ENCODE measurements around a stretch of chr6.

GRCh38 chr6:163709527-163709972 lies 295.0 kb downstream of the QKI start:
- PRO-cap, result no peak

DNA sequence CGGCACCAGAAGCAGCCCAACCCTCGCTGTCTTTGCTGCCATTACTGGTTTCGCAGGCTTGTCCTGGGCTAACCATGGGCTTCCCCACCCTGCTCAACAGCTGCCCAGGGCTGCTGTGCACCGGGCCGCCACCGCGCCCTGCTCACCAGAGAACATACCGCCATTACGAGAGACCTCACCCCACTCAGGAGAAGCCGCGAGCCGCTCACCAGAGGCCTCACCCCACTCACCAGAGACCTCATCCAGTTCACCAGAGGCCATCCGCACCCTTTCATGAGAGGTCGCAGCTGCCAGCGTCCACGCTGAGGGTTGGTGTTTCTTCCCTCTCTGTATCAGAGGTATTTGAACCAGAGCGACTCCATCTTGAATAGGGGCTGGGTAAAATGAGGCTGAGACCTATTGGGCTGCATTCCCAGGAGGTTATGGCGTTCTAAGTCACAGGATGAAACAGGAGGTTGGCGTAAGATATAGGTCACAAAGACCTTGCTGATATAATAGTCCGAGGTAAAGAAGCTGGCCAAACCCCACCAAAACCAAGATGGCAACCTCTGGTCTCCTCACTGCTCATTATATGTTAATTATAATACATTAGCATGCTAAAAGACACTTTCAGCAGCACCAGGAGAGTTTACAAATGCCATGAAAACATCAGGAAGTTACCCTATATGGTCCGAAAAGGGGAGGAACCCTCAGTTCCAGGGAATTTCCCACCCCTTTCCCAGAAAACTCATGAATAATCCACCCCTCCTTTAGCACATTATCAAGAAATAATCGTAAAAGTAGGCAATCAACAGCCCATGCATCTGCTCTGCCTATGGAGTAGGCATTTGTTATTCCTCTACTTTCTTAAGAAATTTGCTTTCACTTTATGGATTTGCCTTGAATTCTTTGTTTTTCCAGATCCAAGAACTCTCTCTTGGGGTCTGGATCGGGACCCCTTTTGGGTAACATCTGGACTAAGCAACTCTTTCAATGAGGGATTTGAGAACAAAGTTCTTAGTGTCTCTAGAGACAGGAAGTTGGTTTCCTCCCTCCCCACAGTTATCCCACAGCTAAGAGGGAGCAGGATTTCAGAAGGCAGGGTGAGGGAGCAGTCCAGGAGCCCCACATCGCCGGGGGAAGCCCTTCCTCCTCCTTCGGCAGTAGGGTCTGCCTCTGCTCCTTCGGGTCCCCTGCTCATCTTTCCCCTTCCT lies 923.4 kb downstream of the QKI start:
- PRO-cap, result no peak

GRCh38 chr6:164401966-164402416 lies 907.4 kb downstream of the C6orf118 start:
- PRO-cap, result no peak

- PRO-cap, result no peak
These were observed 2.4 kb downstream of the PRR18 start for GRCh38 chr6:166305826-166306209.

DNA sequence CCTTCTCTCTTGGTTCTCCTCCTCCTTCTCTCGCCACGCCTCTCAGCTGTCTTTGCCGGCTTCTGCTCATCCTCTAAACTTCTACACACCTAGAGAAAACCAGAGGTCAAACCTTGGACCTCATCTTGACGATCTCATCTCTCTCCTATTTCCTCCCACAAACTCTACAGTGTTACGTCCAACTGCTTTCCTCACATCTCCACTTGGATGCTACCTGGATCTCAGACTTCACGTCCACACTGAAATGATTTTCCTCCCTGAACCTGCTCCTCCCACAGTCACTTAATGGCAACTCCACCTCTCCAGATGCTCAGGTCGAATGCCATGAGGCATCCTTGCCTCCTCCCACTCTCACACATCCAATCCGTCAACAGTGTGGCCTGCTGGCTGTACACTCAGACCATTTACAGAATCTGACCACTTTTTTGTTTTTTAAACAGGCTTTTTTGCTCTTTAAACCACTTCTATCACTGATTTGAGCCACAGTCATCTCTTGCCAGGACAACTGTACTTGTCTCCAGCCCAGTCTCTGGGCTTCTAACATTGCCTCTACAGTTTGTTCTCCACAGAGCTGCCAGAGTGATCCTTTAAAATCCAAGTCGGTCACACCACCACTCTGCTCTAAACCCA lies 2.5 kb downstream of the SFT2D1 start:
- PRO-cap, result no peak

DNA sequence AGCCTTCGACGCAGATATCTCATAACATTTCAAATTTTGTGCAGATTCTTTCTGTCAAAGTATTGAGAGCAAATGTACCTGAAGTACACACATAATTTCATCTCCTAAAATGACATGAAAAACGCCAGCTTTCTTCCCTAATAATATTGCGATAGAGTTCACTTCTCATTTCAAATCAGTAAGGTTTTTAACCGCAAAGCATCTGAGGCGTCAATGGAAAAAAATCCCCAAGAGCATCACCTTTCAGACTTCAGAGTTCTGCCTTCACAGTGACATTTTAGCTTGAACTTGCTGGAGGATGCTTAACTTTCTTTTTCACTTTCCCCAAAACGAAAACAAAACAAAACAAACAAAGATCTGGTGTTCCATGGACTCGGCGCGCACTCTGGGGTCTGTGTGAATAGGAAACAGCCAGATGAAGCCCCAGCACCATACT lies 44.7 kb downstream of the RAMACL start:
- PRO-cap, result no peak

- PRO-cap, result no peak
These were observed 7.0 kb downstream of the RPS6KA2 start for GRCh38 chr6:166619929-166620501.

DNA sequence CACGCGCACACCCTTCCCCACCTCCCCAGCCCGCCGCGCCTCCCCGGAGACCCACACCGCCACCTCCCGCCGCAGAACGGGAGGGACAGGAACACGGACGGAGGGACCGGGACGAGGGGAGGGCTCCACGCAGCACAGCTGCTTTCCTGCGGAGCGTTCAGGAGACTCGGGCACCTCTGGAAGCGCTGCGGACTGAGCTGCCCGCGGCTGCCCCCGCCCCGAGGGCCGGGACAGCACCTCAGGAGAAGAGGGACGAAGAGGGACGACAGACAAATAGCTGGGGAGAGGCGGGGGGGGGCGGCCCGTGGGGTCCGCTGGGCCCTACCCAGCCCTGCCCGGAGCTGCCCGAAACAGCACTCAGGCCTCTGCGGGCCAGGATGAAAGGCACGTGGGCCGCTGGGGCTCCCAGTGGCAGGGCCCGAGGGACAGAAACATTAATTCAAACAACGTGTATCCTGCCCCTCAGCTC lies 93.6 kb downstream of the RNASET2 start:
- PRO-cap, result no peak

DNA sequence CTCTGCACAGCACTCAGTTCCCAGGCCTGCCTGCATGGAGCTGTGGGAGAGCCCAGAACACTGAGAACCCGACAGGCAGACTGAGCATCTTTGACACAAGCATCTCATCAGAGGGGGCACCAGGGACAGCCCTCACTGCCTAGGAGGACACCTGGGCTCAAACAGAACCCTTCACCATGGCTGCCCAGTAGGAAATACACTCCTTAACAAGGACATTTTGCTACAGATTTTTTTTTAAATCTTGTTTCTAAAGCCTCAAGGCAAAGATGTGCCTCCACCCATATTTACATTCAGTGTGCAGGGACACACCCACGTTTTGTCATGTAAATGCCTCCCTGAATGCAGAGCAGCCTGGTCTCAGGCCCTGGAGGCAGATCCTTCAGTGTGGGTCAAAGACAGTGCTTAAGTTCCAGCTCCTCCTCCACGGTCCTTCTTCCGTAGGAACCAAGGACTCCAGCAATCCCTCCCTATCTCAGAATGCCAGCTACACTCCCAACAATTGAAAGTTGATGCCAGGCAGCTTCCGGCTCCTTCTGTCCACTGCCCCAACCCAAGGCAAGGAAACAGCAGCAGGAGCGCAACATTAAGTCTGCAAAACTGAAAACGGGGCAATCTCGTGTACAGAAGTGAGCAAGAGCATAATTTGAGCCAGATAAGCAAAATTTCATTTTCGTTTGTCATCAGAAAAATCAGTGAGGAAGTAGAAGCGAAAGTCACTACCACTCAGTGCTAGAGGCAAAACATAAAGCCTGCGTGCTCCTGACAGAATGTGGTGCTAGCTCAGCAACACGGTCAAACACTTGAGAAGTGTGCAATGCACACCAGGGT lies 6.3 kb downstream of the RNASET2 start:
- PRO-cap, result no peak

DNA sequence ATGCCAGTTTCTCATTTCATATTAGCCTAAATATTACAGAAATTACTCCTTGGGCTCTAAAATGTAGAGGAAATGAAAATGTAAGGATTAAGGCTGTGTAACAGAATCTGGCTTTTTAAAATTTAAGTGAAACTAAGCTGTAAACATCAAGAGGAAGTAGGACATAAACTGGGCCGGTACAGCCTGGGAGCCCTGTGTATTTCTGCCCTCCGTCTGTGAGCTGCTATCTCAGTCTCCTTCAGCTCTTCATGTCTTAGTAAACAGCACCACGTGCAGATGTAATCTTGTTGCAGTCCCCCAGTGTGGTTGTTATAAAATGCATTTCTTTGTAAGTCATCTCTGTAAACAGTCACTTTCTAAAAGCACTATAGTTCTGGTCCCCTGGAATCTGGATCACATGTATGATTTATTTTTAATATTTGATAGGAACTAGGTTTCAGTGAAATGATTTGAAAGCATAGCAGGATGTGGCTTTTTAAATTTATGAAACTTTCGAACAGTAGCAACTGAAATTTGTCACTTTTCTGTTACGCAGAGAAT lies 42.1 kb downstream of the CEP43 start:
- PRO-cap, result no peak

DNA sequence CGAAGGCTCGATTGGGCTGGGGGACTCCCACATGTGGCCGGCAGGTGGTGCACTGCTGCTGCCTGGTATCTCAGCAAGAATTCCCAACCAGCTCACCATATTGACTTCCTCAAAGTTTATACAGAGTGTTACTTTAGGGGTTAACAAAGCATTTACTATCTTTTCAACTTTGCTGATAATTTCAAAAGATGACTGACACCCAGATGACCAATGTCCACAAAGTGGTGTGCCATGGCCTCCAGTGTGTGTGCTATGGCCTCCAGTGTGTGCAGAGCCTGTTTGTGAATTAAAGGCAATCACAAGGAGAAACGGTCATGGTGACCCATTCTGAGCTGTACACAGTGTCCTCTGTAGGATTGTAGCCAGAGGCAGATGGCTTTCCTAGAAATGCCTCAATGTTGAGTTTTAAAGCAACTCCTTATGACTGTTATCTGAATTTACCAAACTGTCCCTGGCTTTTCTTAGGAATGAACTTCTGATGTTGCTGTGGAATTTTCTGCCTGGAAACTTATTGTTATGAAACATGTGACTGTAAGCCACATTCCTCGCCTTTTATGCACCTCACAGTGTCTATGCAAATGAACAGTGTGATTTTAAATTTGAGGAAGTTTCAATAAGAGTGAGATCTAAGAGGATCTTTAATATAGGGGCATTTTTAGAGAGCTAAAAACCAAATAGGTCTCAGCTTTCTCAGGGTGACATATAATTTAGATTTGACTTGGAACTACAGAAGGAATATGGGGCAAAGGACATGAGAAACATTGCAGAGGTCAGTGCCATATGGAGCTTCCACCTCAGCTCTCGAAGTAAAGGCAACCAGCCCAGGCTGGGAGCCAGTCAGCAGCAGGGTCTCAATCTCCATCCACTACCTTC lies 2.4 kb upstream of the CCR6 start:
- PRO-cap, result no peak

DNA sequence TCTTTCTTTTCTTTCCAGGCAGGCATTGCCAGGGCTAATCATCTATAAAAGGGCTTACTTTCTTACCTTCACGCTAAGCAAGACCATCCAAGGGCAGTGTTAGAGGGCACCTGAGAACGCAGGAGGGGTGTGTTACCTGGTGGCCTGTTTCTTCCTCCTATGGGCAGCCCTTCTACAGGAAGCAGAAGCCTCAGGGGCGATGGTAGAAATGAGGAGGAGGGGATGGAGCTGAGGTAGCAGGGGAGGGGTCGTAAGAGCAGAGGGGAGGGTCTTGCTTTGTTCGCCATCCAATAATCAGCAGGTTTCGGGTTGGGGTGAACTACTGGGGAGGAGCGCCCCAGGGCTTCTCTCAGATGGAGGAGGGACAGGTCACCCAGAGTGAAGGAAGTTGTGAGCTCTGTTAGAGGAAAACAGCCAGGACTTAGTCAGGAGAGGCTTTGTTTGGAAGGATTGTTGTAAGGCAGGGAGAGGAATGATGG lies 1.5 kb upstream of the CCR6 start:
- PRO-cap, result no peak

DNA sequence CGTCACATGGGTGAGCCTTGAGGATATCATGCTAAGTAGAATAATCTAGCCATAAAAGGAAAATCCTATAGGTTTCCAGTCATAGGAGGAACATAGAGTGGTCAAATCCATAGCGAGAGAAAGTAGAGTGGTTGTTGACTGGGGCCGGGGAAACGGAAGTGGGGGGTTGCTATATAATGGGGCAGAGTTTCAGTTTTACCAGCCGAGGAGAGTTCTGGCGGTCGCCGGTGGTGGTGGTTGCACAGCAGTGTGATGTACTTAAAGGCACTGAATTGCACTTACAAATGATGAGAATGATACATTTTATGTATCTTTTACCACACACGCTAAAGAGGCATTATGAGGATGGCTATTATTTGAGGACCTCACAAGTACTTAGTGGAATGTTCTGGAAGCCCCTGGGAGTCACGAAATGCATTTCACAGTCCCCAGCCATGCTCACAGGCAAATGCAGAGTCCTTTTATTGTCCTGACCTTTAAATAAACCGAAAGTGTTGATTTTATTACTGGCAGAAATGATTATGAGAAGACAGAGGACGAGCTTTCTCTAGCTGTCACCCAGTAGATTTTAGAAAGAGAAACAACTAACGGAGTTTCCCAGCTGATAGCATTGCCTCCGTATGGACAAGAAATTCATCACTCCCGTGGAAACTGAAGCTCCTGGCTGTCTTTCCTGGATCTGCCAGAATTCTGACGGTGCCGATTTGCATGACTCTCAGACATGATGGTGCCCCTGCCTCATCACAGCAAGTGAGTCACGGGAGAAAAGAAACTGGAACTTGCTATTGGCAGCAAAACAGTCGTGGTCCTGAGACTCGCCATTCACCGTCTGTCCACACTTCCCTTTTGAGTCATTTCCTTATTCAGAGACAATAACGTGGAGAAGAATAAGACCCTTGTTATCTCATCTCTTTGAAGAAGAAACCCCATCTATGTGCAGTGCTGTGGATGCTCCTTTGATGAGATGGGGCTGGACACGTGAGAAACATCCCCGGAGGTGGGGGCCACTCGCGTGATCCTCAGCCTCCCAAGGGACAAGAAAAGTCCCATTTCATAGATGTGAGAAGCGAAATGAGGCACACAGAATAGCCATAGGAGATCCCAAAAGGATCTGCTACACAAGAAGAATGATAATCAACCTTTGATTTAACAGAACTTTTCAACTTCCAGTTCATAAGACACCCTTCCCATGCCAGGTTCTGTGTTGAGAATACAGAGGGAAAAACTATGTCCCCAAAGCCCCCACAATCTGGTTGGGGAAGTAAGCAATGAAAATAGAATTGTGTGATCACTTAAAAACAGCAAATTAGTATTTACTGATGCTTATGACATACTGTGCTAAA lies 4.4 kb downstream of the GPR31 start:
- PRO-cap, result no peak

DNA sequence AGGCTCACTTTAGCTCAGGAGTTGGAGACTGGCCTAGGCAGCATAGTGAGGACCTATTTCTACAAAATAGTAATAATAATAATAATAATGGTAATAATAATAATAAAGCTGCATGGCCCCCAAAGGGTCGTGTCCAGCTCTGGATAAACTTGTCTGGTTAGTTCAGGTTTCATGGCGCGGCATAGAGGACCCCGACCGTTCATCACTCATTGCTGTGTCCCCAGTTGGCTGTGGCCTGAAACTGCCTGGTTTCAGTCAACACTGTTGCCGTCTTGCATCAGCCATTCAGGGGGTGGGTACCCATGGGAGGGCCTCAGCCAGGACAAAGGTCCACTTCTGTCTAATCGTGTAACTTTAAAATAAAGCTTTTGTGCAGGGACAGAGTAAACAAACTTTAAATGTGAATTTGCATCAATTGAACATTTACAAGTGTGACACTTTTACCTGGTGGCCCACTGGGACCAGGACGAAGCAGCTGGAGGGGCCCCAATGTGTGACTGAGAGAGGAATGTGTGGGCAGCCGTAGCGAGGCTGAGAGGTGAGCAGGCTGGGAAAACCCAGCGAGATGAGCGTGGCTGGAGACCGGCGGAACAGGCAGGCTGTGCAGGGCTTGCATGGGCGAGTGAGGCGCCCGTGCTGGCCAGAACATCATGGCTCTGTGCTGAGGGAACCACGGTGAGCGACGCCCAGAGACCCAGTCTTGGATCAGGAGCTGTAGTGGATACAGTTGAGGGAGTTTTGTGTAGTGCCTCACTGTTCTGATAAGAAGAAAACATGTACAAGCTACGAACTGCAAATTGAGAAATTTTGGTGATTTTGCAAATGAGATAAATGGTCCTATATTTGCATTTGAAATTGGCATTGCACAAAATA lies 22.3 kb upstream of the UNC93A start:
- PRO-cap, result no peak

GRCh38 chr6:167321146-167321602 lies 3.7 kb upstream of the TTLL2 start:
- PRO-cap, result no peak

- PRO-cap, result unidirectional peak, minus-strand start at chr6:167351302
These were observed 26.2 kb downstream of the TTLL2 start for GRCh38 chr6:167350711-167351859.

DNA sequence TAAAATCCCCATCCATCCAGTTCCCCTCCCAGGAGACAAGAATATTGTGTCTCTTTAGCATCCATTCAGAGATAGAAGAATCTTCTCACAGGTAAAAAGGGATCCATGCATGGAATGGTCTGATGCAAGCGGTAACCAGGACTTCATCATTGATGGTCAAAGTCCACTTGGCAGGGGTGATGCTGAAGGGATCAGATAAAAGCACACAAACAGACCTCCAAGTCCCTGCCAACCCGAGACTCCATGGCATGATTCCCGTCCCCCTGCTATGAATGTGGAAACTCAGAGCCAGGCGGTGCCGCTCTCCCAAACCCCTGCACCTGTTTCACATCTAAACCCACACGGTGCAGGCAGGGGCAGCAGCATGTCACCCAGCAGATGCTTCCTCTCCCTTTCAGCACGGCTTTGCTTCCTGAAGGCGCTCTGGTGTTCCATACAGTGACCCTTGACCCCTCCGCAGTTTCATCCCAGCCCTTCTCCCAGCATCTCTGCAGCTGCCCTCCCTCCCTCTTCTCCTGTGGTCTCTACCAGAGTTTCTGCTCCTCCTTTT lies 234.8 kb downstream of the TTLL2 start:
- PRO-cap, result no peak

DNA sequence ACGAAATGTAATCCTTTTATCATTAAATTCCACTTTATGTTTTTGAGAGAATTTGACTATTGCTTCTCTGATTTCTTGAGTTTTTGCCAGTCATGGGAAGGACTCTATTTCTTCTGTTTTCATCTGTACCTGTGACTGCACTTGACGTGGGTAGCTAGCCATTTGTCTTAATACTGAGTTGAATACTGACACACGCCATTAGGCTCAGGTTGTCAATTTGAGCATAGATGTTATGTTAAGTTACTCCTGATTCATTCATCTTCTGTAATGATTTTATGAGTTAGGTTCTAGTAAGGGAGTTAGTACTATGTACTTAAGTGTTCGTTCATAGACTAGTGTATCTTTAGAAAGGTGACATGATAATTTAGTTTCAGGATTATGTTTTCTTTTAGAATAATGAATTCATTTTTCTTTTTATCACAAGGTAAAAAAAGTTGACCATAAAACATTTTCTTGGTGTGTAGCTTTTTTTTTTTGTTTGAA lies 1.6 kb downstream of the AFDN start:
- PRO-cap, result no peak

DNA sequence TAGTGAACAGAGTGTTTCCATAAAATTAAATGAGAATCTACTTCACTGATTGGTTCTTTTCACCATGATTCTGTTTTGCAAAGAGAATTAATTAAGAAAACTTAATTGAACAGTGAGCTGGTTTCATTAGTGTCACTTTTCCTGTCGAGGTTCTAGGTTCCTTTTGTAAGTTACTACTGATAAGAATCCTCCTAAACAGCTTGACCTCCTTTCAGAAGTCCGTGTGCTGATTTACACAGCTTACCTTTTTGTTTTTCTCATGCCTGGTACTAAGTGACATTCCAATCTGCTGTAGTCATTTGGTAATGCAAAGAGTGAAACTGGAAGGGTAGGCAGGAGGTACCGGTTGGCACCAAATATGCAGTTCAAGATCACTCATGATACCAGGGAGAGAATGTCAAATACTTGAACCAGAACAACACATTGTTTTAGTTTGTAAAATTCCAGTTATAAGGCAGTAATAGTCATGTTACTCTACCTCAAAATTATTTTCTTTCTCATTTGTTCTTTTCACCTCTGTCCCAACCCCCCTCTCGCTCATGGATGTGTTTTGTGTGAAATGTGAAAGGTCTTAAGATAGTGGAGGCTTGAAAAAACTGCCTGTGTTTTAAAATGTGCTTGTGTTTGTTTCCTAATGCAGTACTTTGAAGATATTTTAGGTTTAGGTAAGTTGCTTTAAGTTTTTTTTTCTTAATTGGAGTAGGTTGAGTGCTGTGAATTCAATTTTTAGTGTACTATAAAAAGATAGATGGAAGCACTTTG lies 23.2 kb downstream of the AFDN start:
- PRO-cap, result no peak

- PRO-cap, result no peak
These were observed 60.5 kb upstream of the KIF25 start for GRCh38 chr6:167936905-167937415.